Endothelial cell of umbilical vein (primary cell): ENCODE results near the genes IFT20, ALDOC, SPAG5, SDF2 and NEK8.

DNA sequence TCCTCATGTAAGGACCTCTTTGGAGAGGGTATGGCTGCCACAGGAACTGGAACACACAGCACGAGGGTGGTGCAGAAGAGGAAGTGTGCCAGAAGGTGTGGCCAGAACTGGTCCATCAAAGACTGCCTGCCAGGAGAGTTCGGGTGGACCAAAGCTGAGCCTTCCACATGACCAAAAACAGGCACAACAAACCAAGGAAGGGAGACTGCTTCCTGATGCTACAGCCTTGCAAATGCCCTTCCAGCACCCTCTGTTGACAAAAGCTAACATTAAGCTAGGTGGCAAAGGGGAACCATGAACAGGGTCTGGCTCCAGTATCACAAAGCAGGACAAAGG is 125.8 kb upstream of the TMEM97 start:
- PRO-cap, result no peak
CAGE:
- cytosol, long polyA minus RNA, result no peak
- cytosol, long polyA plus RNA, result no peak
- long polyA plus RNA, result no peak
- nucleus, long polyA minus RNA, result no peak
- nucleus, long polyA plus RNA, result no peak

DNA sequence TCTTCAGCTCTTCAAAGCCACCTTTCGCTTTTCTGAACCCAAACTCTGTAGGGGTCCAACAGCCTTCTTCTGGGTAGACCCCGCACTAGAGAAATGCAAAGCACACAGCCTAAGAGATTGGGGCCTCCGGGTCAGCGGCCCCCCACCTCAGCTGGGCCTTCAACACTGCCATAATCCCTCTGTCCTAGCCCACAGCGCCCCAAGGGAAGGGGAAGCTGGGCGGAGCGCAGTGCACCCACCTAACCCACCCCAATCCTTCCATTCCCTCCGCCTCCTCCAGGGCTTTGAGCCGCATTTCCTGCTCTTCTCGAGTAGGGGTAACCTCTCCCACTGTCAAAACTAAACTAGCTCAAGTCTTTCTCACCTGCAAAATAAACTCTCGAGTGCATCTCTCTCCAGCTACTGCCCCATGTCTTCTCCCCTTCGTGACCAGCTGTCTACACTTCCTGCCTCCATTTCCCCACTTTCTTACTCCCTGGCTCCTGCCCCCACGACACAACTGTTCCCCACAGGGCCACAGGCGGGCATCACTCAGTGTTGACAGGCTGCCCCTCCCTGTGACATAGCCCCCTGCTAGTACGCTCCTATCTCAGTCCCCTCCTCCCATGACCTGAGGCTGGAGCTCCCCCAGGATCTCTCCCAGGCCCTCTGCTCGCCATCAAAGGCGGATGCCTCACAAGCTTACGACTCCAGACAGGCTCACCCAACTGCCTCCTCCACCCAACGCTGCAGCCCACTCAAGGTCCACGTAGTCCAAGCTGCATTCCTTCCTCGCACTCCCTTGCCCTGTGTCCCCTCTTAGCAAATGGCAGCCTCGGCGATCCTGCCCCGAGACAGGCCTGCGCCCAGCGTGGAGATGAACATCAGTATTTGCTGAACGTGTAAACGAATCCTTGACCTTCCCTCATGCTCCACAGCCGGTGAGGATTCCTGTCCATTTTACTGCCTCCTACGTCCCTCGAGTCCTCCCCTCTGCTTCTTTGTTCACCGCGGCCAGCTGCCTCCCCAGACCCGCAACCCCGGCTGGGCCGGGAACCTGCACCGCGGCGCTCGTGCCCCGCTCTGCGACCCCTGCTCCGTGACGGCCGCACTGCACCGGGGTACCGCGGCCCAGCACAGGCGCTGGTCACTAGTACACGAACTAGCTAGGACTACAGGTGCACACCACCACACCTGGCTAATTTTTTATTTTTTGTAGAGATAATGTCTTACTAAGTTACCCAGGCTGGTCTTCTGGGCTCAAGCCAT is 1.1 kb upstream of the TMEM97 start:
- PRO-cap, result no peak
CAGE:
- cytosol, long polyA minus RNA, result no peak
- cytosol, long polyA plus RNA, result no peak
- long polyA plus RNA, result no peak
- nucleus, long polyA minus RNA, result no peak
- nucleus, long polyA plus RNA, result no peak

GRCh38 chr17:28331979-28332323 is 3.3 kb downstream of the IFT20 start:
- PRO-cap, result no peak
CAGE:
- cytosol, long polyA minus RNA, result no peak
- cytosol, long polyA plus RNA, result no peak
- long polyA plus RNA, result no peak
- nucleus, long polyA minus RNA, result no peak
- nucleus, long polyA plus RNA, result no peak

DNA sequence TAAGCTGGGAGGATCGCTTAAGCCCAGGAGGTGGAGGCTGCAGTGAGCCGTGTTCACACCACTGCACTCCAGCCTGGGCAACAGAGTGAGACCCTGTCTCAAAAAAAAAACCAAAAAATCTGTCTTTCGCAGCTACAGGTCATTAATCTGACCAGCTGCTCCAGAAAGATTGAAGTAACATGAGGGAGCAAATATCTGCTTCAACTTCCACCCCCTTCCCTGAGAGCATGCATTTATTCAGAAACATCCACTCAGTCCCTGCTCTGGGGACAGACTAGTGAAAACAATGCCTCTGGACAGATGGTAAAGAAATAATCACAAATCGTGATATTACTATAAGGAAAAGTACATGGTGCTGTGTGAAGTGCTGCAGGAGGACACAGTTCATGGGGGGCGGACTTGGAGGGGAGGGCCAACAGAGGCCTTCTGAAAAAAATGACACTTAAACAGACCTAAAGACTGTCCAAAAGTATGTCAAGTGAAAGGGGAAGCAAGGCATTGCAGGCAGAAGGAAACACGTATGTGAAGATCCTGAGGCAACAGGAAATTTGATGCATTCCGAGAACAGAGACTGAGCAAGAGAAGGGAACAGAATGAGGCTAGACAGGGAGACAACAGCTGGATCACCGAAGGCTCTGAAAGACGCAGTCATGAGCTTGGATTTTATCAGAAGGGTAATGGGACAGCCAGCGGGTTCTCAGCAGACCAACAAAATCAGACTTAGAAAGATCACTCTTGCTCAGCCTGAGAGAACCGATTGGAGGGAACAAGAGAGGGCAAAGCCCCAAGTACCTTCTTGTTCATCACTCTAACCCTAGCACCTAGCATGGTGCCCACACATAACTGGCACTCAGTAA is 1.2 kb downstream of the IFT20 start:
- PRO-cap, result bidirectional peak, plus-strand start at position 591 of the sequence, minus-strand start at position 456 of the sequence
CAGE:
- cytosol, long polyA minus RNA, result no peak
- cytosol, long polyA plus RNA, result no peak
- long polyA plus RNA, result no peak
- nucleus, long polyA minus RNA, result no peak
- nucleus, long polyA plus RNA, result no peak

- PRO-cap, result bidirectional peak, plus-strand start at chr17:28335813, minus-strand start at chr17:28335453
CAGE:
- cytosol, long polyA minus RNA, result start-site peak on the minus strand at chr17:28335455-28335485, 47 reads
- cytosol, long polyA plus RNA, result start-site peak on the minus strand at chr17:28335422-28335478, 339 and 601 reads in 2 replicates; start-site peak on the plus strand at chr17:28335776-28335834, 254 and 259 reads in 2 replicates
- long polyA plus RNA, result start-site peak on the minus strand at chr17:28335400-28335473, 913 and 1,548 reads in 2 replicates; start-site peak on the plus strand at chr17:28335774-28335835, 824 and 555 reads in 2 replicates
- nucleus, long polyA minus RNA, result start-site peak on the minus strand at chr17:28335406-28335466, 187 reads; start-site peak on the plus strand at chr17:28335776-28335828, 885 reads
- nucleus, long polyA plus RNA, result start-site peak on the minus strand at chr17:28335399-28335459, 216 and 325 reads in 2 replicates; start-site peak on the plus strand at chr17:28335780-28335813, 269 and 265 reads in 2 replicates
Measured at GRCh38 chr17:28335265-28335905, at the start of gene IFT20. Gene IFT20 (minus strand): TSS chr17:28335472.

DNA sequence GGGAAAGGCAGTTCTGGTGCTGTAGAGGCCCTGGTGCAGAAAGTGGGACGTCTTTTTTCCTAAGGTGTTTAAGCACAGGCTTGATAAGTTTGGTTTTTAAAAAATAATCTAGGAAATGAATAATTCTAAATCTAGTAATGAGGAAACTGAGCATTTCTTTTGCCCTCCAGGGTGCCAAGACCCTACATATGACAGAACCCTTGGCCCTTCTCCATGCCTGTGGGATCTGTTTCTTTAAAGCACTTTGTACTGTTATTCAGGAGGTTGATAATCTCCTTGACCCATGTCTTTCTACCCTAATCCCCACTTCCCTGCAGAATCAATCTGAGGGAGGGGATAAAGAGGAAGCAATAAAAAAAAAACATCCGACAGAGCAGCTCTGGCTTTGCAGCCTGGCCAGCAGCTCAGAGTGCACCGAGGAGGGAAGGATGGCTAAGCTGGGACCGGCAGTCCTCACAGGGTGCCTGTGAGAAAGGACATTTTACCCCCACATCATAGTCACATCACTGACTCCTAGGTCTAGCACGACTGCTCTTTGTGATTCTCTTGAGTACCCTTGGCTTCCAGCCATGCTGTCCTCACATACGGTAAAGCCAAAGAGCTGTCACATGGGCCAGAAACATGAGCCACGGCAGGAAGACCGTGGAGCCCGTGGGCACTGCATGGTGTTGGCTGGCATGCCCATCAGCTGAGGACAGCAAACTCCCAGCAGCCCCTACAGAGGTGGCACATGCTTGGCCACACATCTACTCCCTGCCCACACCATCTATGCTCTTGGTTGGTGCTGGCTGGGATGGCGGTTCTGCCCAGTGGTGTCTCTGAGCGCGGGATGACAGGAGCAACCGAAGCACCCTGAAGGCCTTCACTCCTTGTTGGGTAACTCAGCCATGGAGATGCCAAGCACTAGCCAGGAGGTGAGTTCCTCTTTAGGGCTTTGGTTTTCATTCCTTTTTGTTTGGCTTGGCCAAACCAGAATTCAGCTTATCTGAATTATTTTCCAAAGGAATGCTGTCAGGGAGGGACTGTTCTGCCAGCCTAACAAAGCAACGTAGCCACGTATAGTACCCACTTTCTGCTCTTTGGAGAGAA is 9.7 kb downstream of the TNFAIP1 start:
- PRO-cap, result no peak
CAGE:
- cytosol, long polyA minus RNA, result no peak
- cytosol, long polyA plus RNA, result no peak
- long polyA plus RNA, result no peak
- nucleus, long polyA minus RNA, result no peak
- nucleus, long polyA plus RNA, result no peak

- PRO-cap, result no peak
CAGE:
- cytosol, long polyA minus RNA, result no peak
- cytosol, long polyA plus RNA, result no peak
- long polyA plus RNA, result no peak
- nucleus, long polyA minus RNA, result no peak
- nucleus, long polyA plus RNA, result no peak
Measured at GRCh38 chr17:28351373-28352216, 5.7 kb downstream of the POLDIP2 start.

DNA sequence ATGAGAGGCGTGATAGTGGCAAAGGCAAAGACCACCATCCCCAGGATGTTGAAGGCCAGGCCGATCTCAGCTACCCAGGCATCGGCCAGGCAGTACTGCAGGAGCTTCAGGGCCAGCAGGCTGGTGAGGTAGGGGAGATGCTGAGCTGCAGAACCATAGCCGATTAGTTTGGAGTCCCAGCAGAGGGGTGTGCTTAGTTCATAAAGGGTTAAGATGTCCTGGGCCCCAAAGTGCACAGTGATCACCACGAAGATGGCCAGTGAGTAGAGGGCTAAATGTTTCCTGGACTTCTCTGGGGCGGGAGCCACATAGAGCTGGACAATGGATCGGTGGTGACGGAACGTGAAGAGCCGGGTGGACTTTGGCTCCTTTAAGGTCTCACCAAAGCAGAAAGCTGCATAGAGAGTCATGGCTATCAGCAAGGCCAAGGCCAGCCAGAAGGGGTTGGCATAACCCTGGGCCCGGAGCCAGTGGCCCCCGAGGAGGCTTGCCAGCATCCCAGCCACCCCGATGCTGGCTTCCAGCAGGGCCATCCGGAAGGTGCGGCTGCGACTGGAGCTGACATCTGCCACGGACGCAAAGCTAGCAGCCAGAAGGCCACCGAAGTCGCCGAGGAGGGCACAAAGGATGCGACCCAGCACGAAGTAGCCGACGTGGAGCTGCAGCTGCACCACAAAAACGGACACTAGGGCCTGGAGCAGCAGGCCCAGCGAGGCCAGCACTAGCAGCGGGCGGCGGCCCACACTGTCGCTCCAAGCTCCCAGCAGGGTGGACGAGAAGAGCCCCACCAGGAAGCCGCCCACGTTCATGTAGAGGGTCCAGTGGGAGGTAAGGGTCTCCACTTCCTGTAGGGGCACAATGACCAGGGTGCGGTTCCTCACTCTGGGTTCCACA is 1.1 kb downstream of the SLC46A1 start:
- PRO-cap, result no peak
CAGE:
- cytosol, long polyA minus RNA, result no peak
- cytosol, long polyA plus RNA, result no peak
- long polyA plus RNA, result no peak
- nucleus, long polyA minus RNA, result no peak
- nucleus, long polyA plus RNA, result no peak

DNA sequence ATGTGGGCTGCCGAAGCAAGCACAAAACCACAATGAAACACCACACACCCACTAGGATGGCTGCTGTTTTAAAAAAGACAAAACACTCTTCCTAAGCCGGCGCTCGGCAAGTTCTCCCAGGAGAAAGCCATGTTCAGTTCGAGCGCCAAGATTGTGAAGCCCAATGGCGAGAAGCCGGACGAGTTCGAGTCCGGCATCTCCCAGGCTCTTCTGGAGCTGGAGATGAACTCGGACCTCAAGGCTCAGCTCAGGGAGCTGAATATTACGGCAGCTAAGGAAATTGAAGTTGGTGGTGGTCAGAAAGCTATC is 5.8 kb upstream of the SLC13A2 start:
- PRO-cap, result no peak
CAGE:
- cytosol, long polyA minus RNA, result no peak
- cytosol, long polyA plus RNA, result no peak
- long polyA plus RNA, result no peak
- nucleus, long polyA minus RNA, result no peak
- nucleus, long polyA plus RNA, result no peak

DNA sequence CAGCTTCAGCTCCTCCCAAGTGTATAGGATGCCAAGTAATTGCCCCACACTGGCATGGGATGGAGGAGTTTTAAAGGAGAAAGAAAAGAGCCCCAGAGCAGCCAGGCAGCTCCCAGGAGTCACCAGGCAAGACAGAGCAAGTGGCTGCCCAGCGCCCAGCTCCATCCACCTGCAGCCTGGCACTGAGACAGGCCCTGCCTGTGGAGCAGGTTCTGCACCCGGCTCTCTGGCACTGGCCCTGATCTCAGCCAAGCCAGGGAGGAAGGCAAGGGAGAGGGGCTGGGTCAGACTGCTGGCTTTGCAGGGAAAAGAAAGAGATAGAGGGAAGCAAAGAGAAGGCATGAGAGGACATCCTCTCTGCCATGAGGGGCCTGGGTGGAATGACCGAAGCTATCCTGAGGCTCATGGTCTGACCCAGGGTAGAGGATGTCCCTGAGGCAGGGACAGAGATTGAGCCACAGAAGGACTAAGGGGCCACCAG is 21.8 kb downstream of the FOXN1 start:
- PRO-cap, result no peak
CAGE:
- cytosol, long polyA minus RNA, result no peak
- cytosol, long polyA plus RNA, result no peak
- long polyA plus RNA, result no peak
- nucleus, long polyA minus RNA, result no peak
- nucleus, long polyA plus RNA, result no peak

DNA sequence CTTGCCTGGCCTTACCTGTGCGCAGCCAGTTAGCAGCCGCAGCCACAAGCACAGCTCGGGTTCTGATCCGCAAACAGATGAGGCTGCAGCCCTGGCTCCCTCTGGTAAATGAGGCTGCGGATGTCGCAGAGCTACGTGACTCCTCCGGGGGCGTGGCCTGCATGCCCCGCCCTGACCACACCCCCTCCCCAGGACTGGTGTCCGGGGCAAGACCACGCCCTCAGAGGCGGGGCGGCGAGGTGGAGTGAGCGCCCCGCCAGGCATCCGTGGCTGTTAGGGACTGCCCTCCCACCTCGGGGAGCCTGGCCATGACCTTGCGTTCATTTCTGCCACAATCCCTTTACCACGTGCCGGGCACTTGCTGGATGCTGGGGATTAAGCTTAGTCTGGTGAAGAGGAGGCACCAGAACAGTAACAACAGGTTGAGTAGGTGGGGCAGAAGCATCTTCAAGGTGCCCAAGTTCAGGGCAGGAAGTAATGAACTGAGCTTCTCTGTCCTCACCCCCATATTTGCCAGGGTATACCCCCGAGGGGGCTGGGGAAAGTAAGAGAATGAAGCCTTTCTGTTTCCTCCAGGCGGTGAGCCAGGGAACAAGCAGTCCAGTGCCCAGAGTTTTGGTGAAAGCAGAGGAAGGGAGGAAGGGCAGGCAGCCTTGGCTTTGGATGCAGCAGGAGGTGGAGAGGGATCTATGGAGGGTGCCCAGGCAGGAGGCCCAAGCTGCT is at the start of gene ALDOC:
TSS of gene ALDOC (minus strand) at position 110 of the 723 bp plus-strand sequence.
- PRO-cap, result bidirectional peak, plus-strand start at position 223 of the sequence, minus-strand start at position 109 of the sequence
CAGE:
- cytosol, long polyA minus RNA, result start-site peak on the minus strand centred at position 101 of the sequence, 44 bp wide, 14 reads
- cytosol, long polyA plus RNA, result start-site peak on the minus strand centred at position 124 of the sequence, 45 bp wide, 111 and 73 reads in 2 replicates
- long polyA plus RNA, result start-site peak on the minus strand centred at position 124 of the sequence, 46 bp wide, 144 and 136 reads in 2 replicates
- nucleus, long polyA minus RNA, result no peak
- nucleus, long polyA plus RNA, result no peak

- PRO-cap, result bidirectional peak, plus-strand start at chr17:28599170, minus-strand start at chr17:28599015
CAGE:
- cytosol, long polyA minus RNA, result start-site peak on the minus strand at chr17:28599005-28599009, 120 reads
- cytosol, long polyA plus RNA, result no peak
- long polyA plus RNA, result start-site peak on the minus strand at chr17:28598970-28599009, 218 and 50 reads in 2 replicates
- nucleus, long polyA minus RNA, result start-site peak on the minus strand at chr17:28598987-28599021, 574 reads
- nucleus, long polyA plus RNA, result start-site peak on the plus strand at chr17:28598746-28599170, 8 and 8 reads in 2 replicates; start-site peak on the minus strand at chr17:28598954-28599050, 578 and 739 reads in 2 replicates
Measured at GRCh38 chr17:28598833-28599334, at the start of gene SPAG5. Gene SPAG5 (minus strand): TSS chr17:28599025.

DNA sequence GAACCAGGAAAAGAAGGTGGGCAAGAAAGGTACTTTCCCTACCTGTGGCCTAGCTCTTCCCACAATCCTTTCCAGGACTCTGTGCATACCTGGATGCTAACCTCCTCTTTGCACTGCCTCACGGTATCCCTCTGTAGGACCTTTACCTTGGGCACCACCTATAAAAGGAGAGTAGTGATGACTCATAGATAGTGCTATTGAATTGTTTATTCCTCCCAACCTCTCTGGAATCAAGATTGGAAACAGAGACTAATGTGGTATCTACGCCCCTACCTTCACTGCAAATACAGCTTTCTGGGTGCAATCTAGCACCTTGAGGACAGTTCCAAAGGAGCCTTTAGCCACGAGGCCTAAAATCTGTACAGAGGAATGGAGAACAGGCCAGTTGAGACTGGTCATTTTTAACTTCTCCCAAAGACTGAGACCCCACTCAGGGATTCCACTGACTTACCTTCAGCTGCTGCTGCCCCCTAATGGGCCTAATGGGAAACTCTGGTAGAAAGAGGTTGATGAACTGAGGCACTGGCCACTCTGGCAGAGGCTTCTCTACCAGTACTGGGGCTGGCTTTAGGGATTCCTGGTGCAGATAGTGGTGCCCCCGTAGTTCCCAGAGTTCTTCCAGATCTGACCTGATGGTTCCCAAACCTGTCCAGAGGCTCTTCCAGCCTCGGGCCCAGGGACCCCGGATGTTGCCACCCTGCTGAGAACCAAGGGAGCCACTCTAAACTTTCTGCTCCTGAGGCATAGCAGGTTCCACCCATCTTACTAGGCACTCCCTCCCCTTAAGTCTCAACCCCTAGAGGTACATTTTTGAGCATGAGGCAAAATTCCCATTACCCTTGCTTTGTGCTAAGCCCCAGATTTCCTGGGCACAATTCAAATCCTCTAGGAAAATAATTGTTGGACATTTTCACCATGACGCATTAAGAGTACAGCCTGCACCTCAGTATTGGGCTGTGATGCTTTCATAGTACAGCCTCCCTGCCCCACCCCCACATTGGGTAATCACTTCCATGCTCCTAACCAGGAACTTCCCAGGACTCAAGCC is 672 bp downstream of the RSKR start:
- PRO-cap, result no peak
CAGE:
- cytosol, long polyA minus RNA, result no peak
- cytosol, long polyA plus RNA, result no peak
- long polyA plus RNA, result no peak
- nucleus, long polyA minus RNA, result no peak
- nucleus, long polyA plus RNA, result no peak

GRCh38 chr17:28623586-28624047 is 9.6 kb upstream of the RSKR start:
- PRO-cap, result no peak
CAGE:
- cytosol, long polyA minus RNA, result no peak
- cytosol, long polyA plus RNA, result no peak
- long polyA plus RNA, result no peak
- nucleus, long polyA minus RNA, result no peak
- nucleus, long polyA plus RNA, result no peak

GRCh38 chr17:28640341-28641132 is 4.4 kb downstream of the BLTP2 start:
- PRO-cap, result no peak
CAGE:
- cytosol, long polyA minus RNA, result no peak
- cytosol, long polyA plus RNA, result no peak
- long polyA plus RNA, result no peak
- nucleus, long polyA minus RNA, result no peak
- nucleus, long polyA plus RNA, result no peak

GRCh38 chr17:28661552-28662350 is at the start of gene SDF2:
Gene SDF2 (minus strand): TSS chr17:28661906.
- PRO-cap, result bidirectional peak, plus-strand start at chr17:28662261, minus-strand start at chr17:28661906
CAGE:
- cytosol, long polyA minus RNA, result start-site peak on the minus strand at chr17:28661898-28661904, 45 reads; start-site peak on the minus strand at chr17:28662152-28662174, 64 reads; start-site peak on the plus strand at chr17:28662225-28662309, 308 reads
- cytosol, long polyA plus RNA, result start-site peak on the minus strand at chr17:28661882-28661928, 1,517 and 1,311 reads in 2 replicates; start-site peak on the minus strand at chr17:28662107-28662177, 578 and 354 reads in 2 replicates
- long polyA plus RNA, result start-site peak on the minus strand at chr17:28661882-28661941, 2,172 and 2,449 reads in 2 replicates; start-site peak on the minus strand at chr17:28662109-28662174, 398 and 170 reads in 2 replicates; start-site peak on the plus strand at chr17:28662189-28662327, 849 and 919 reads in 2 replicates
- nucleus, long polyA minus RNA, result start-site peak on the minus strand at chr17:28661883-28661917, 218 reads; start-site peak on the minus strand at chr17:28662130-28662164, 136 reads; start-site peak on the plus strand at chr17:28662222-28662306, 543 reads
- nucleus, long polyA plus RNA, result start-site peak on the minus strand at chr17:28661883-28661927, 414 and 522 reads in 2 replicates; start-site peak on the minus strand at chr17:28662104-28662164, 59 and 118 reads in 2 replicates; start-site peak on the plus strand at chr17:28662198-28662292, 181 and 264 reads in 2 replicates

GRCh38 chr17:28674143-28675319 is 12.5 kb downstream of the SUPT6H start:
- PRO-cap, result no peak
CAGE:
- cytosol, long polyA minus RNA, result no peak
- cytosol, long polyA plus RNA, result no peak
- long polyA plus RNA, result start-site peak on the plus strand at chr17:28674289-28674393, 121 and 63 reads in 2 replicates
- nucleus, long polyA minus RNA, result no peak
- nucleus, long polyA plus RNA, result start-site peak on the plus strand at chr17:28674286-28674302, 30 and 45 reads in 2 replicates; start-site peak on the plus strand at chr17:28674369-28674380, 19 and 19 reads in 2 replicates

GRCh38 chr17:28728532-28729417 is at the start of gene NEK8:
Gene NEK8 (plus strand): TSS chr17:28728788.
- PRO-cap, result unidirectional peak, minus-strand start at chr17:28728973
CAGE:
- cytosol, long polyA minus RNA, result start-site peak on the plus strand at chr17:28728783-28728790, 22 reads
- cytosol, long polyA plus RNA, result no peak
- long polyA plus RNA, result start-site peak on the plus strand at chr17:28728783-28728799, 53 and 69 reads in 2 replicates
- nucleus, long polyA minus RNA, result start-site peak on the plus strand at chr17:28728779-28728800, 92 reads
- nucleus, long polyA plus RNA, result start-site peak on the plus strand at chr17:28728766-28728845, 117 and 130 reads in 2 replicates

DNA sequence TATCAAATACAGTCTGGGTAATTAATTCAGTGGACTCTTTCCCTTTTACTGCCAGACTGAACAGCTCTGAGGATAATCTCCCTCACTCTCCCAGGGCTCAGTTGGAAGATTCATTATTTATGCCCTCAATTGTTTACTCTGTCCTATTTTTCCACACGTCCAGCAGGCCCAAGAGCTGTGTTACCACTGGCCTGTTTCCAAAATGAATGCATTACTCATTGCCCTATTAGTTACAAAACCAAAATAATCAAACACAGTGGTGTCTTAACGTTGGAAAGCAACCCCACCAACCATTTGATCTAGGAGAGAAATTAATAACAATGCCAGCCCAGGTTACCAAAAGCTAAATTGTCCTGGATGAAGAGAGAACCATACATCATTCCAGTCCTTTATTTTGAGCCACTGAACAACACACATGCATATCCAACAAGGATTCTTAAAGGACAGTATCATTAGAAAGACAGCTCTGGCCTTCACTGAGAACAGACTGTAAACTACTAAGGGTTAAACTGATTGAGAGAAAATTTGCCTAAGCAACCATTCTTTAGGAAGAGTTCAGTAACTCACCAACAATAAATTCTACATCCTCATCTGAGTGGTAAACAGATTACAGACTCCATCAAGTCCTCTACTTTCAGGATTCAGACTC is 34.5 kb downstream of the FAM222B start:
- PRO-cap, result bidirectional peak, plus-strand start at position 262 of the sequence, minus-strand start at position 92 of the sequence
CAGE:
- cytosol, long polyA minus RNA, result no peak
- cytosol, long polyA plus RNA, result no peak
- long polyA plus RNA, result no peak
- nucleus, long polyA minus RNA, result no peak
- nucleus, long polyA plus RNA, result no peak

GRCh38 chr17:28828124-28828991 is 14.2 kb downstream of the FAM222B start:
- PRO-cap, result no peak
CAGE:
- cytosol, long polyA minus RNA, result no peak
- cytosol, long polyA plus RNA, result no peak
- long polyA plus RNA, result no peak
- nucleus, long polyA minus RNA, result no peak
- nucleus, long polyA plus RNA, result start-site peak on the minus strand at chr17:28828414-28828501, 40 and 43 reads in 2 replicates